HT1080 (cell line): Measurements from ENCODE around the gene AVPR1B.

GRCh38 chr1:205950047-205950665, 6.9 kb upstream of the SLC26A9 start:
RAMPAGE:
- cytosol, long total RNA, result no peak
- long total RNA, result no peak
- nucleus, long total RNA, result no peak

DNA sequence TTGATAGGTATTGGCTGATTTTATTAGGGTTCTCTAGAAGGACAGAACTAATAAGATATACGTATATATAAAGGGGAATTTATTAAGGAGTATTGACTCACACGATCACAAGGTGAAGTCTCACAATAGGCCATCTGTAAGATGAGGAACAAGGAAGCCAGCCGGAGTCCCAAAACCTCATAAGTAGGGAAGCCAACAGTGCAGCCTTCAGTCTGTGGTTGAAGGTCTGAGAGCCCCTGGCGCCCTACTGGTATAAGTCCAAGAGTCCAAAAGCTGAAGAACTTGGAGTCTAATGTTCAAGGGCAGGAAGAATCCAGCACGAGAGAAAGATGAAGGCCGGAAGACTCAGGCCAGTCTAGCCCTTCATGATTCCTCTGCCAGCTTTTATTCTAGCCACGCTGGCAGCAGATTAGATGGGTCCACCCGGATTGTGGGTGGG, 18.0 kb downstream of the RHEX start:
RAMPAGE:
- cytosol, long total RNA, result no peak
- long total RNA, result no peak
- nucleus, long total RNA, result no peak

DNA sequence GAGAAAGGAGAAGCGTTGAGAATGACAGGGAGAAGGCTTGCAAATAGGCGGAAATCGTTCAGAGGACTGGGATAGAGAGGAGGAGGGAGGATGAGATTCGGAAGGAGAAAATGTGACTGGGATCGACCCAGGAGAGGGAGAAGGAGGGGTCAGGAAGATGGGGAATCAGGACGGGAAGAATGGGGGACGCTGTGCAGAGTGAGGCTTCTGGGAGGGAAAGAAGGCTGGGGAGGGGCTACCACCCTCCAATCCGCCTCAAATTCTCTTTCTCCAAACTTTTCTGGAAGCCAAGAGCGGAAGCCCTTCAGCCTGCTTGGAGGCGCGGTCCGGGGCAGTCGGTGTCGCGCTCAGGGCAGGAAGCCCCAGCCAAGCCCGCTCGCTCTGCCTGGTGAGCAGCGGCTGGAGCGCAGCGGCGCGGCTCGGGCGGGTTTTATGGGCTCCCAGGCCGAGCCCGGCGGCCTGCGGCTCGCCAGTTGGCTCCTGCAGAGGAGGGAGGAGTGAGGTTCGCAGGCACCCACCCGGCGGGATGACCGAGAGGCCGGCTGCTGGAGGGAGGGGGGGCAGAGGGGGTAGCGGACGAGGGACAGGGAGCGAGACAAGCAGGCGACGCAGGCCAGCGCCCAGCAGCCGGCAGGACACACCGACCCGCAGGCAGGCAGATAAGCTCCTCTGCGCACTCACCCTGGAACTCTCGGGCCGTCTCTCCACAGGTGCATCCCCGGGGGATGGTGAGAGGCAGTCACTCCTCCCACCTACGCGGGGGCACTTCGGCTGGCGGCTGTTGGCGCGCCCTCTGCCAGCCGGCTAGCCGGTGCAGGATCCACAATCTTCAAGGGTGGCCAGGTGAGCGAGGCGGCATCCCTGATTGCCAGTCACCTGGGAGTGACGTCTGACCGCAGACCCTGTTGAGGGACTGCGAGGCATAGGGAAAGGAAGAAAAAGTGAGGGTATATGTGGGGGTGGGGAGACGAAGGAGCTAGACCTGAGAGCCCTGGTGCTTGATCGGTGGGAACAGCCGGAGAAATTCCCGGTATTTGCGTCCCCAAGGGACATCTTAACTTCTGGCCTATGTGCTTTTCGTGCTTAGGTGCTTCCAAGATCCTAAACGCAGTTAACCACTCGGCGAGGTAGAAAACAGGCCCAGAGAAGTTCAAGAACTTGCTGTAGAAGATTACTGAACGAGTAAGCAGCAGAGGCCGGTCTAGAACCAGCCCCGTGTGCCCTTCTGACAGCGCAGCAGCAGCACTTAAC, at the start of gene AVPR1B:
AVPR1B (minus strand) TSS at position 406 of the 1,251 bp plus-strand sequence.
RAMPAGE:
- cytosol, long total RNA, result no peak
- long total RNA, result no peak
- nucleus, long total RNA, result no peak

RAMPAGE:
- cytosol, long total RNA, result no peak
- long total RNA, result no peak
- nucleus, long total RNA, result no peak
Measured at GRCh38 chr1:206205442-206205924, 2.1 kb downstream of the SRGAP2 start.

GRCh38 chr1:206430009-206430507, 40.2 kb upstream of the IKBKE start:
RAMPAGE:
- cytosol, long total RNA, result no peak
- long total RNA, result no peak
- nucleus, long total RNA, result no peak

DNA sequence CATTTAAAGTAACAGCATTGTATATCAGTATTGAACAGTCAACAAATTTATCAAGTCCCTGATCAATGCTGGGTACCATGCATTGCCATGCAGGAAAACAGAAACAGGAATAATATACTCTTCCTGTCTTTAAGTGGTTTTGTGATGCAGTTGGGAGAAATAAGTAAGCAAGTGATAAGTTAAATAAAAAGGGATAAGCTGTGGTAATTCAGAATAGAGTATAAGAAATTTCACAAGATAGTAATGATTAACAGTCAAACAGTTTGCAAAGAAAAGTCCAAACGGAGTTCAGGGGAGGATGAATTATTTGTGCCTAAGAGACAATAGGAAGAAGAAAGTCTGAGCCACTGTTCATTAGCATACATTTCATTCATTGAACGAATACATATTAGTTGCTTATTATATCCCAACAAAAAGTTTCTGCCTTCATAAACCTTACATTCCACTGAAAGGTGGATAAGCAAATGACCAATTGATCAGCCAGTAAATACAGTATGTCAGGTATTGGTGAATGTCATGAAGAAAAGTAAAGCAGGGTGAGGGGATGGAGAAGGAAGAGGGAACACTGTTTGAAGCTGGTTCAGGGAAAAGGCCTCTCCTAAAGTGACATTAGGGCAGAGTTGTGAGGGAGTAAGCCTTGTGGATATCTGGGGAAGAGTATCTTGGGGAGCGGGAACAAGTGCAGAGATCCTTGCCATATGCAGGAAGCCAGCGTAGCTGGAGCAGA, 38.9 kb upstream of the IKBKE start:
RAMPAGE:
- cytosol, long total RNA, result no peak
- long total RNA, result no peak
- nucleus, long total RNA, result no peak

DNA sequence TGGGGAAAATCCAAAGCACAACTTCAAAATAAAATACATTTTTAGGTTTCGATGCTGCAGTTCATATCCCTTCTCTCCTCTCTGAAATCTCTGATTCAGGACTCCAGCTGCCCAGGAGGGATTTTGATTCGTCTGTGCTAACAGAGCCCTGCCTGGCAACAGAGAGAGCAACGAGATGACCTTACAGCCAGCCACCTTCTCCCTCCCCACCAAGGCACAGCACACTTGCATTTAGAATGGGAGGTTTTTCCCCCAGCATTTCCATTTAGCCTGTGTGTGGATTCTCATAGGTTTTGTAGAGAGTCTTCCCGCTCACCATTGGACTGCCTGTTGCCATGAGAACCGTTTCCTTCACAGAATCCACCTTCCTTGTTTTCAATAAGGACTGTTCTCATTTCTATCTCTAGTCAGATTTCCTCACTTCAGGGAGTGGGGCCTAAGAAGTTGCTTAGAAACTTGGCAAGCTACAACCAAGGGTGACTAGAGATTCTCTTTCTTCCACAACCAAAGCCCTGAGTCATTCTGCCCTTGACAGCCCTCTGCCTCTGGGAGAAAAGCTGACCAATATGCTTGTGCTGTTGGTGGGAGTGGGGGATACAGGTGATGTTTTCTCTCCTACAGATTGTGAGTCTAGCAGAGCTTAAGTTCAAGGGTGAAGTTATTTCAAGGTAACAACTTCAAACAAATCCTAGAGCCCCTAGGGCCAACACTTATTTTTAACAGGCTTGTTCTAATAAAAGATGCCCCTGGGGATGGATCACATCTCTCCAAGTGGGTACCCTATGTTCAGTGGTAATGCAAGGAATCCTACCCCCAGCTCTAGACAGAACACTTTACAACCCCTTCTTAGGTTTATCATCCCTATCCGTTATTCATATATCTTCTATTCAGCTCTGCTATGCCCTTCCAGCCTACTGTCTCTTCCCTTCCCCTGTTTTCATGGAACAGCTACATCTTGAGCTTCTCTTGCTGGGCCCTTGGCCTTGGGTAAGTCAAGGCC, 5.6 kb upstream of the IKBKE start:
RAMPAGE:
- cytosol, long total RNA, result no peak
- long total RNA, result no peak
- nucleus, long total RNA, result no peak

DNA sequence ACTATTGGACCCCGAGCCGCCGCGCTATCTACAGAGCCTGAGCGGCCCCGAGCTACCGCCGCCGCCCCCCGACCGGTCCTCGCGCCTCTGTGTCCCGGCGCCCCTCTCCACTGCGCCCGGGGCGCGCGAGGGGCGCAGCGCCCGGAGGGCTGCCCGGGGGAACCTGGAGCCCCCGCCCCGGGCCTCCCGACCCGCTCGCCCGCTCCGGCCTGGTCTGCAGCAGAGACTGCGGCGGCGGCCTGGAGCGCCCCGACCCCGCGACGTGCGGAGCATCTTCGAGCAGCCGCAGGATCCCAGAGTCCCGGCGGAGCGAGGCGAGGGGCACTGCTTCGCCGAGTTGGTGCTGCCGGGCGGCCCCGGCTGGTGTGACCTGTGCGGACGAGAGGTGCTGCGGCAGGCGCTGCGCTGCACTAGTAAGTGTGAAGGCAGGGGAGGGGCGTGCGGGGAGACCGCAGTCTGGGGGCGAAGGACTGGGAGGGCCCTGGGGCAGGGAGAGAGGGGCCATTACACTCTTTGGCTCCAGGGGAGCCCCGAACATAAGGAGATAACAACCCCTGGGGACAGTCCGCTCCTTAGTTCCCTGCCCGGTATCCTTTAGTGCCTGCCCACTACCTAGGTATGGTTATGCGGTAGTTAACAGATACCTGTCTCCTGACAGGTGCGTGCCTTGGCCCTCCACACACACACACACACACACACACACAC, 468 bp downstream of the RASSF5 start:
RAMPAGE:
- cytosol, long total RNA, result no peak
- long total RNA, result no peak
- nucleus, long total RNA, result no peak

RAMPAGE:
- cytosol, long total RNA, result no peak
- long total RNA, result no peak
- nucleus, long total RNA, result no peak
Measured at GRCh38 chr1:206666951-206667332, 17.8 kb upstream of the MAPKAPK2 start.

DNA sequence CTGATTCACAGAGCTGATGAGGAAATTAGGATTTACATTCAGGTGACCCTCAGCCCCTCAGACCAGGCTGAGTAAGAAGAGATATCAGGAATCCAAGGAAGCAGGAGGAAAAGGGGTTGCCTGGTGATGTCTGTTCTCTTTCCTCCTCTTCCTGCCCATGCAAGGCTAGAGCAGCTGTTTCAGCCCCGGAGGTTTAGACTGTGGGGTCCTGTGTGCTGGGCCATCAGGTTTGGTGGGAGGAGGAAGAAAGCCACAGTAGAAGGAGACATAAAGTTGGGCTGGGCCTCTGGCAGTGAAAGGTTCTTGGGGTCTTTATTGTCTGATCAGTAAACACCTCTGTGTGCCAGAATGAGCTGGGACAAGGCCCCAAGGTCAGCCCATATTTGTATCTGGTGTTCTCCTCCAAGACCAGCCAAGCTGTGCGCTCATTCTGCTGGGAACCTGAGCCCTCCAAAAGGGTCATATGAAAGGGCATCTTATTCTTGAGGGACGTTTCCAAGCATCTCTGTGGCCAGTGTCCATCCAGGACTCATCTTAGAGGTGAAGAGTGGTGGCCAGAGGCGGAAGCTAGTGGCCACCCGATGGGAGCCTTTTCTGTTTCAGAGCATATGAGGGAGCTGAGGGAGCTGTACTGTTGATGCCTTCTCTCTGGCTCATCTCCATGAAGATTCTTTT, 7.7 kb downstream of the MAPKAPK2 start:
RAMPAGE:
- cytosol, long total RNA, result no peak
- long total RNA, result no peak
- nucleus, long total RNA, result no peak

RAMPAGE:
- cytosol, long total RNA, result no peak
- long total RNA, result no peak
- nucleus, long total RNA, result no peak
Measured at GRCh38 chr1:206703026-206704173, 18.7 kb downstream of the MAPKAPK2 start.

DNA sequence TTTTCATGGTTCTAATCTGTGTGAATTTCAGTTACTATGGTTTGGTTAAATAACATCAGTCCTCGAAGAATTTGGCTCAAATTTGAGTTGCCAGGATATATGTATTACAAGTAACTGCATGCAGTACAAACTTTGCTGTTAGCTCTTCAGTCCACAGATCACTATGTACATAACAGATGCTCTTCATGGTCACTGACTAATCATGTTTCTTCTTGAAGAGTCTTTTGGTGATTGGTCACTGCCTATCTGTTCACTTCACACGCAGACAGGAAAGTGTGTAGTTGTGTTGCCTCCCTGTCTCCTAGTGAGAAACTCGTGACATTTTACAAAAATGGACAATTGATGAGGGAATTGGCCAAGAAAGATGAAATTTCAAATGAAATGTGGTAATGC, 25.4 kb downstream of the MAPKAPK2 start:
RAMPAGE:
- cytosol, long total RNA, result no peak
- long total RNA, result no peak
- nucleus, long total RNA, result no peak

GRCh38 chr1:206715621-206716837, 31.3 kb downstream of the MAPKAPK2 start:
RAMPAGE:
- cytosol, long total RNA, result no peak
- long total RNA, result no peak
- nucleus, long total RNA, result no peak

DNA sequence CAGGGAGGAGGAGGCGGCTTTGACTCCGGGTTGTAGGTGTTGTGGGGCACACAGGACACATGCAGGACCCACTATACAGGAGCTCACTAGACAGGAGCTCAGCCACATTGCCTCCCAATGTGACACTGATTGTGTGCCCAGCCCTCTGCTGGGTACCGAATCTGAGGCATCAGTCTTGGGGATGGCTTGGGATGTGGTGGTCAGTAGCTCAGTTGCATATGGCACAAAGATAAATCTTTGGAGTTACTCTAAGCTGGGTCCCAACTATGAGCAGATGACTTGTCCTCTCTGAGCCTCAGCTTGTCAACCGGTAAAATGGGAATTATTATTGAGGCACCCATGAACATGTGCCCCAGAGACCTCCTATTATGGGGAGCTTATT, 29.1 kb upstream of the IL19 start:
RAMPAGE:
- cytosol, long total RNA, result no peak
- long total RNA, result no peak
- nucleus, long total RNA, result no peak

DNA sequence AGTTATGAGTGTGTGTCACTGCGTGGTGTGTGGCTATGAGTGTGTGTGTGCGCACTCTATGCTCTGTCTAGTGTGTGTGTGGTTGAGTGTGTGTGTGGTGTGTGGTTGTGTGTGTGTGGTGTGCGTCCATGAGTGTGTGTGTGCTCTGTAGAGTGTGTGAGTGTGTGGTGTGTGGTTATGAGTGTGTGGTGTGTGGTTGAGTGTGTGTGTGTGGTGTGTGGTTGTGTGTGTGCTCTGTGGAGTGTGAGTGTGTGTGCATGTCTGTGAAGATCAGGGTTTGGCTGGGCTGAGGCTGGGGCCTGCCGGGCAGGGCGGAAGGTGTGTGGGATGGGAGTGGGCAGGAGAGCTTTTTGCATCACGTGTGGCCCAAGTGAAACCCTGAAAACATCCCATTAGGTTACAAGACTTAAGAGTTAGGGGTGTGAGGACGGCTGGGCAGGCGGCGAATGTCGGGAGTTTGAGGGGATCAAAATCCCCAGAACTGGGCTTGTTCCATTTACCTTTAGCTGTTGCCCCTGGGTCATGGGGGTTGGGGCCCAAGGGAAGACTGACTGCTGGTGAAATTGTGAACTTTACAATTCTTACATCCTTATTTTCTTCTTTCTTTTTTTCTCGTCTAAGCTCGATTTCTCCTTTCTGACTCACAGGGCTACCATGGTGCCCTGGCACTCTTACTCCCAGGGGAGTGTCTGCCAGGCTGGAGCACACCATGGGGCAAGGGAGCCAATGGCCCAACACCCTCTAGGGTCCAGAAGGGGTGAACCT, 3.0 kb upstream of the FCMR start:
RAMPAGE:
- cytosol, long total RNA, result no peak
- long total RNA, result no peak
- nucleus, long total RNA, result no peak

GRCh38 chr1:206940225-206940775, 6.0 kb downstream of the PIGR start:
RAMPAGE:
- cytosol, long total RNA, result no peak
- long total RNA, result no peak
- nucleus, long total RNA, result no peak

RAMPAGE:
- cytosol, long total RNA, result no peak
- long total RNA, result no peak
- nucleus, long total RNA, result no peak
Measured at GRCh38 chr1:206968796-206969516, 1.3 kb downstream of the FCAMR start.

DNA sequence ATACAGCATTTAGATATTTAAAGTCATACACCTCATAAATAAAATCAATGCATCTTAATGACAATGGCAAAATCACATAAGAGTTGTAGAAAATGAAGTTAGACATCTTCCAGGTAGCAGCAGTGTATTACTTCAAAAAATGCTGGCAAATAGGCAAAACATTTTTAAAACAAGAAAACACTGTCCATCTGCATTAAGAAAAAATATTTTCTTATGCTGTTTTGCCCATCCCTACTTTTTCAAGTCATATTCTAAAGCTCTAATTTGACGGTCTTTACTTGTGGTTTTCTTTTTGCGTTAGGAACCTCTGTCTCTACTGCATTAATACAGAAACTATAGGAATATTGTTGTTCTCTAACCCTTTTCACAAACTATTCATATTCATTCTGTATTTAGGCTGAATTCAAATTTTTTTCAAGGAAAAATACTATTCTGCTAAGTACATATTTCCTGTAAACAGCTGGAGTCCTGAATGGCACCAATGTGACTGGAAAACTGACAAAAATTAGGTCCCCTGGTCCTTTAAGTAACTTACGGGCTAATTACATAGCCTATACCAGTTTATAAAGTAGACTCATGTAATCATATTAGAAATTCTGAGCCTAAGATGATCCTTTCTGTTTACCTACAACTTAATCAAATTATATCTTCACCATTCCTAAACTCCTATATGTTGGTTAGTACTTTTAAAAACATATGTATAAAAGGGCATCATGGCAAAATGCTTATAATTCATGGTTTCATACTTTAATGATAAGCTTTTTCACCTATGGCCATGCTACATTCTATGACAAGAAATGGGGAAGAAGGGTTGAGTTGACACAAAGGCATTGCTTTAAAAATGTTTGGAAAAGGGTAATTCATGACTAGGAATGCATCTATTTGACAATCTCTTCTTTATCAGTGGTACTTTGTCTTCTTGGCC, 6.9 kb downstream of the YOD1 start:
RAMPAGE:
- cytosol, long total RNA, result no peak
- long total RNA, result no peak
- nucleus, long total RNA, result no peak

DNA sequence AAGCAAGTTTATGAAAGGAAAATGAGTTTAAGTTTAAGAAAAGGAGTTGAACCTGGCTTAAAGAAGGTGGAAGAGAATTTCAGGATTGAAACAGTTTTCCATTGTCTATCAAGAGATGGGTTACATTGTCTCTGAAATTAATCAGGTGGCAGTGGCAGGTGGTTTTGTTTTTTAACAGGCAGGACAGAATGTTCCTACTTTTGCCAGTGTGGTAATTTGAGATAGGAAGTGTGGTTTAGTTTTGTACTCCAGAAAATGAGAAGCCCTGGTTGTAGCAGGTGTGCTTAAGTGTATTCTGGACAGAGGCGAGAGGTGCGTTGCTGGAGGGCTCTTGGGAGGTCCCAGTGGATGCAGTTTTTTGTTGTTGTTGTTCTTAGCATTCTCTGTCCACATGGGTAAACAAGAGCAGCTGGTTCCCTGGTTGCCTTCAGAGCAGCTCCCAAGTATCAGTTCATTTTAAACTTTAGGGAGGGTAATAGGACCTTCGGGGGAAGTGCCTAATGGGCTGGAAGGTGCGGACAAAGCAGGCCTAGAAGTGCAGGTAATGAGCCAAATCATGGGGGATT, 5.8 kb downstream of the PFKFB2 start:
RAMPAGE:
- cytosol, long total RNA, result no peak
- long total RNA, result no peak
- nucleus, long total RNA, result no peak

RAMPAGE:
- cytosol, long total RNA, result no peak
- long total RNA, result no peak
- nucleus, long total RNA, result no peak
Measured at GRCh38 chr1:207063490-207064066, 10.5 kb downstream of the PFKFB2 start.